ENCODE measurements around the genes OR9I1, LPXN and GLYATL1.

GRCh38 chr11:57314995-57315513 is 9.7 kb downstream of the TNKS1BP1 start:
- PRO-cap: no peak

DNA sequence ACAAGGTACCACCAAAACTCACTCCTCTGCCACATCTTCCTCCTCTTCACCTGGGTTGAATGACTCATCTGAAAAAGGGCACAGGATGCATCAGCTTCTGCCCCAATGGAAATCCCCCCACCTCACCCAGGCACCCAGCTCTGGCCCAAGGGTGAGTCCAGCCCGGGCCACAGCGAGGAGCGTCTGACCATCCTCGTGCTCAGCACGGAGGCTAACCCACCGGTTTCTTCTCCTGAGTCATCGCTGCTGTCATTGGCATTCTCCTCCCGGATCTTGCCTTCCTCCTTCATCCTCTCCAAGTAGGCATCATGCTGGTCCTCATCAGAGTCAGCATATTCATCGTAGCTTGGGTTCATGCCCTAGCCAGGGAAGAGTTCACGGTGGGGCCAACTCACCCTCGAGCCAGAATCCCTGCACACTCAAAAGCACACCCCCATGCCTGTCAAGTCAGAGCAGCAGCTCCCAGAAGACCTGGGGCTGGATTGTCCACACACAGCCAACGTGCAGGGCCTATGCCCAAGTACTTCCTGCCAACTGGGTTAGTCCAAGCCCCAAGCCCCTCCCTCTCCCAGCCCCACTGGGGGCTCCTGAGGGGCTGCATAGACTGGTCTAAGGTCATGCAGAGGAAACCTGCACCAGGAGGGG is 5.4 kb upstream of the TNKS1BP1 start:
- PRO-cap: no peak

DNA sequence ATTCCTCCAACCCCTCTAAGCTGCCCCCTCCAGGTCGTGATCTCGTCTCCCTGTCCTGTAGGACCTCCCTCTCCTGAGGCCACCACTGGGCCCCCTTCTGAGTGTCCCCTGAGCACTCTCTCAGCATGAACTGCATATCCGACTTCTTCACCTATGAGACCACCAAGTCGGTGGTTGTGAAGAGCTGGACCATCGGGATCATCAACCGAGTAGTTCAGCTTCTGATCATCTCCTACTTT is 193 bp downstream of the P2RX3 start:
- PRO-cap: no peak

DNA sequence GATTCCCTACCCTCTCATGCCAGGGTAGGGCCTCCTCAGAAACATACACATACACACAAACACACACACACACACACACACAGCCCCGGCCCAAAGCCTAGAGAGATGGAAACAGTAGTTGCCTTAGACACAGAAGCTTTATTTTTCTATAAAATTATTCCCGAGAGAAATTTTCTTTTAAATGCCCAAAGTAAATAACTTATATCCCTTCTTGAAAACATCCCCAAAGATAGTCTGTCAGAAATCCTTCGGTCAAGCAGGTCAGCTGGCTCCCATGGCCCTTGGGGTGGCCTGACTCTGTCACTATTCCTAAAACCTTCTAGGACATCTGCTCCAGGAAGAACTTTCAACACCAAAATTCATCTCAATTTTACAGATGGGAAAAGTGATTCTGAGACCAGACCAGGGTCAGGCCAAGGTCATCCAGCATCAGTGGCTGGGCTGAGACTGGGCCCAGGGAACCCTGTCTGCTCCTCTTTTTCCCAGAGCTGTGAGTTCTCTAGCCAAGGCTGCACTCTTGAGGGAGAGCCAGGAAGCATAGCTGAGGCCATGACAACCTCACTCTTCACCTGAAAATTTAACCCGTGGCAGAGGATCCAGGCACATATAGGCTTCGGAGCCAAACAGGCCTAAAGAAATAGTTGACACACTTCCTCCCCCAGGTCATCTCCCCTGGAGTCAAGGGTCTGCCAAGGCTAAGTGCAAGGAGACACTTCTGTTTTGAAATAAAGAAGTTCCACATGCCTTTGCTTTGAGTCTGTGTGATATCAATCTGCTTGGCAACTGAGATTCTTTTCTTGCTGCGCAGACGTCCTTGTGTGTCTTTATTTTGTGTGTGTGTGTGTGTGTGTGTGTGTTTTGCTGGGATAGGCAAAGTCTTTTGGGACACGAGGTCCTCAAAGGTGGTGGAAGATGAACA is 16.6 kb upstream of the PRG2 start:
- PRO-cap: no peak

DNA sequence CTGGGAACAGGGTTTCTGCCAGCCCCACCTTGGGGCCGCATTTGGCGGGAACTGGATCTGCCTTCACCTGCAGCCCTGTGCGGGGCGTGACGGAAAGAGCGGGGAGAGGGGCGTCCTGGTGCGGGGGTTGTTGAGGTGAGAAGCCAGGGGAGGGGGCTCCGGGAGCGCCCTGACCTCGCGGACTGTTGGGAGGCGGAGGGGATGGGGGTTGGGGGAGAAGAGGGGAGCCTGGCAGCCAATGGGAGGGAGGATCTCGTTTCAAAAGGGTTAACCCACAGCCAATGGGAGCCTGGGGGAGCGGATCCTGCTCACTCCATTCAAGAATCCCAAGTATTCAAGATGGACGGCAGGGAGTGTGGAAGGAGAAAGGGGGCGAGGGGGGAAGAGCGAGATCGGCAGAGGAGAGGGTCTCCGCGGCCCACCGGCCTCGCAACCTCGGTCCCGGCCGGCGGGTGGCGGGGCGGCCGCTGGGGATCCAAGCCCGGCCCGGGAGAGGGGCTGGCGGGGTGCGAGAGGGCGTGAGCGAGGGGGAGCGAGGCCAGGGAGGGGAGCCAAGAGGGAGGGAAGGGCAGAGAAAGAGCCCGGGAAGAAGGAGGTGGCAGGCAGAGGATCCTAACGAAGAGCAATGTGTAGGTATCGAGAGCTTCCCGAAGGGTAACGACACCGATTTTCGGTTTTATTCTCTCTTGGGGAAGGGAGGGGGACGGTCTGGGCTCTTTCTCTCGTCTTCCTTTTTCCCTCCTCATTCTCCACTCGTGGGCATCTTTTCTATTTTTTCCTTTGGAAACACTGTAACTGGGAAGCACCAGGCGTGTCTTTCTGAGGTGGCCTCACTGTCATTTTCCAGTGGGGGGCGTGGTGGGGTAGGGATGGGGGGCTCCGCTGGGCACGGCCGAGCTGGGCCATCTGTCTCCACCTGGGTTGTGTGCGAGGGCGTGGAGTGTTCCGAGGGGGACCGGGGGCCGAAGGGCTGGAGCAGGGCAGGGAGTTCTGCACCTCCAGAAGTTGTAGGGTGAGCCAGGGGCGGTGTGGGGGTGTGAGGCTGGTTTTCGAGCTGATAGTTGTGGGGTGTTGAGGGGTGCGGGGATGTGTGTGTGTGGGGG is 11.3 kb downstream of the YPEL4 start:
- PRO-cap: no peak

- PRO-cap: no peak
Observed at GRCh38 chr11:57704241-57705349, 7.4 kb downstream of the MED19 start.

- PRO-cap: no peak
Observed at GRCh38 chr11:58125287-58125699, at the start of gene OR9I1. TSS of gene OR9I1 (minus strand) at chr11:58125530.

GRCh38 chr11:58523986-58524871 is 16.3 kb upstream of the OR5B21 start:
- PRO-cap: no peak

DNA sequence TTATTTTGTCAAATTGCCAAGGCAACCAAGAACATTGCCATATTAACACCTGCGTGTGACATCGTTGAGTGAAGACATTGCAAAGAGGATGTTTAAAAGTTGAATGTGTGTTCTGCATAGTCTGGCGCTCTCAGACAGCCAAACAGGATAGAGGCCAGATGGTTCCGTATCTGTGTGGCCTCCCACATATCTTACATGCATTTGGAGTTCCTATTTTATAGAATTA is 17.4 kb upstream of the OR5B21 start:
- PRO-cap: no peak

DNA sequence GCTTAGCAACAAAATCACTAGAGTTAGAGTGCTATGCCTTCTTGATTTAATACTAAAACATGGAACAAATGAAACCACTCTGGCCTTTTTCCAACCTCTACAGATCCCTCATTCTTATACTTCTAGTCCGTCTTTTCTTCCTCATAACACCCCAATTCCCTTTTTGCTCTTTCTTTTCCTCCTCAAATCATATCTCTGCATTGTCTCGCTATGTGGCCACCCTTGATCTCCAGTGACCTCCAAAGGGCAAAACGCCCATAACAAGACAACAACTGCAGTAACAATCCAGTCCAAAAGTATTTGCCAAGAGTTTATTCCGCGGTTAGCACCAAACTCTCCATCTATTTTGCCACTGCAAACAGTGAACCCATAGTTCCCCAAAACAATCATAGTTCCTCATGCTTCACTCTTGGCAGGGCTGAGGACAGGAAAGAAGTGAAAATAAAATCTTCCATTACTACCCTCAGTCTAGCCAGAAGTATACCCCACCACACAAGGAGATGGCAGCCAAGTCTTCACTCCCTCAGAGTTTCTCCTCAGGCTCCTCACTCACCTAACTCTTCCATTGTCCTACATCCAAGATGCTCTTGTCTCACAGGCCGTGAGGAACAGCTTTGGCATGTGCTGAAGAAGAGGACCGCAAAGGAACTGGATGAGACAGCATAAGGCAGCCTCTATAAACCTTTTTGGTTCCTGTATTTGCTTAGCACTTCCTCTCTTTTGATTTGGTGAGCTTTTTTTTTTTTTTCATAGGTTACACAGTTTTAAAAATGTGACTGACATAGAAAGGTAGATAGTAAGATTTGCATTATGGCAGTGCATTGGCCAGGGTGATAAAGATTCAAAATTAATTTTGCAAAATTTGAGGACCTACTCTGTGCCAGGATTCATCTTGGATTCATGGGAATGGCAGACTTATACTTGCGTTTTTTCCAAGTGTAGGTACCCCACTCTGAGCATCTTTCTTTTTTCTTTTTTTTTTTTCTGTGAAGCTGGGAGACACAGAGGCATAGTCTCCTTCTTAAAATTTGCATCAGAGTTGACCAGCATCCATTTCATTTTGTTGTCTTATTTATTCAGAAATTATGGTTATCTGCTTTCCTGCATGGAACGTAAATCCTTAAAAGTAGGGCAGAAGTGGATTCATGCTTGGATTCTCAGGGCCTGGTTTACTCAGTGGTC is at the start of gene LPXN:
Gene LPXN, minus strand, starts transcription at position 650 of the 1,182 bp plus-strand sequence.
- PRO-cap: unidirectional peak, minus-strand start at position 650 of the sequence

DNA sequence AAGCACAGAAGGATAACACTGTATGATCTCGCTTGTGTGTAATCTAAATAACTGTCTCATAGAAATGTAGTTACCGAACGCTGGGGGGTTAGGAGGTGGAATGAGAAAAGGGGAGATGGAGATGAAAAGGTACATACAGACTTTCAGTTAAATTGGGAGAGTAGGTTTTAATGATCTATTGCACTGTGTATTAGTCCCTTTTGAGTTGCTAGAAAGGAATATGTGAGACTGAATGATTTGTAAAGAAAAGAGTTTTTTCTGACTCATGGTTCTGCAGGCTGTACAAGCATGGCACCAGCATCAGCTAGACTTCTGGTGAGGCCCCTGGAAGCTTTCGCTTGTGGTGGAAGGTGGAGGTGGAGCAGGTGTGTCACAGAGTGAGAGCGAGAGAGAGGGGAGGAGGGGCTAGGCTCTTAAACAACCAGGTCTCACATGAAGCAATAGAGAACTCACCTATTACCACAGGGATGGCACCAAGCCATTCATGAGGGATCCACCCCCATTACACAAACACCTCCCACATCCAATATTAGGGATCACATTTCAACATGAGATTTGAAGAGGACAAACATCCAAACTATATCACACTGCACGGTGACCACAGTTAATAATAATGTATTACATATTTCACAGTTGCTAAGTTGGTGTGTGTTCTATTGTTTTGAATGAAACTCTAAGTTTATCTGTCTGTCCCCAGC is 13.9 kb downstream of the ZFP91 start:
- PRO-cap: no peak

DNA sequence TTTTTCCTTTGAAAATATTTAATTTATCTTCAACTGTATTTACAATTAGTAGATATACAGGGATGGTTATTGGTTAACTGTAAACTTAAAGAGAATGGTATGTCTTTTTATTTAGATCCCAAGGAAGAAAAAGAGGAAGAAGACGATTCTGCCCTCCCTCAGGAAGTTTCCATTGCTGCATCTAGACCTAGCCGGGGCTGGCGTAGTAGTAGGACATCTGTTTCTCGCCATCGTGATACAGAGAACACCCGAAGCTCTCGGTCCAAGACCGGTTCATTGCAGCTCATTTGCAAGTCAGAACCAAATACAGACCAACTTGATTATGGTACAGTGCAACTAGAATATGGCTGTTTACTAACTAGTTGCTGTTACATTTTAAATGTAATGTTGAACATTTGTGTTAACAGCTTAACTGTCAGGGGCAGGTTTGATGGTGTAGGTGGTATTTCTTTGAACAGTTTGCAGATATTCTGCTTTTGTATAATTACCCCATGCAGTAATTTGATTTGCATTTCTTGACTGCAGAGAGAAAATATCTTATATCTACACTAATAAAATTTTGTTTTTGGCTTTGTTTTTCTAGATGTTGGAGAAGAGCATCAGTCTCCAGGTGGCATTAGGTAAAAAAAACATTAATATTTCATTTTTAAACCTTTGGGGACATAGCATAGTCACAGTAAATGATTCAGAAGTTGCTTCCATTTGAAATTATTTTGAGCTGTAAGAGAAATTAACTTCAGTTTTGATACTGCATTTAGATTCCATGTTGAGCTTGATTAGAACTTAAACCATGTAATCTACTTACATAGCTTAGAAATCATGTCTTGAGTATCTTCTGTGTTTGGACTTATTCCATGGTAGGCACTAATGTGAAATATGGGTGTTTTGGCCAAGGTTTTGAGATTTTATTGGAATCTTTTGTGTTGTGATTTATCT is 12.5 kb upstream of the CNTF start:
- PRO-cap: no peak

DNA sequence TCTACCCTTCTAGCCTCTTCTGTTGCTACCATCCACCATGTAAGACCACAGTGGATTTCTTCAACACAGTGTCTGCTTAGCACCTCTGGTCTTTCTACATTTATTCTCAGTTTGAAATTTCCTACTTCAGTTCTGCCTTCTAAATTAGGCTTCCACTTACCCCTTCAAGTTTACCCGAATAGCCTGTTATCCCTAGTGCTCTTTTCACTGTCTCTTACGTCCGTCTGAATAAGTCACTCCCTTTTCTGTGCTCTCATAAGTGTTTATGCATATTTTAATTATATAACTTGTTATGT is 2.7 kb downstream of the GLYAT start:
- PRO-cap: no peak

DNA sequence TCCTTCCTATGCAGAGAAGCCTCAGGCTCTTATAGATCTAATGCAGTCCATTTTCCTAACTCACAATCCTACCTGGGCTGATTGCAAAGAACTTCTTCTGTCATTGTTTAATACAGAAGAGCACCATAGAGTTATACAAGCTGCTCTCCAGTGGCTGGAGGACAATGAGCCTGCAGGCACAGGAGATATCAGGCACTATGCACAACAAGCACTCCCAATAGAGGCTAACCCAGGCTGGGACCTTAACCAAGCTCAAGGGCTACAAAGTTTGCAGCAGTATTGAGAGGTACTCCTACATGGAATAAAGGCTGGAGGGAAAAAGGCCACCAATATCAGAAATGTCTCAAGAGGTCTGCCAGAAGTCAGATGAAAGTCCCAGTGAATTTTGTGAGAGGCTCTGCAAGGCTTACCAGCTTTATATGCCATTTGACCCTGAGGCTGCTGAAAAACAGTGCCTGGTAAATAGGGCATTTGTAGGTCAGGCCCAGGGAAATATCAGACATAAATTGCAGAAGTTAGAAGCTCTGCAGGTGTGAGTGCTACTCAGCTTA is 40.2 kb upstream of the GLYAT start:
- PRO-cap: no peak

DNA sequence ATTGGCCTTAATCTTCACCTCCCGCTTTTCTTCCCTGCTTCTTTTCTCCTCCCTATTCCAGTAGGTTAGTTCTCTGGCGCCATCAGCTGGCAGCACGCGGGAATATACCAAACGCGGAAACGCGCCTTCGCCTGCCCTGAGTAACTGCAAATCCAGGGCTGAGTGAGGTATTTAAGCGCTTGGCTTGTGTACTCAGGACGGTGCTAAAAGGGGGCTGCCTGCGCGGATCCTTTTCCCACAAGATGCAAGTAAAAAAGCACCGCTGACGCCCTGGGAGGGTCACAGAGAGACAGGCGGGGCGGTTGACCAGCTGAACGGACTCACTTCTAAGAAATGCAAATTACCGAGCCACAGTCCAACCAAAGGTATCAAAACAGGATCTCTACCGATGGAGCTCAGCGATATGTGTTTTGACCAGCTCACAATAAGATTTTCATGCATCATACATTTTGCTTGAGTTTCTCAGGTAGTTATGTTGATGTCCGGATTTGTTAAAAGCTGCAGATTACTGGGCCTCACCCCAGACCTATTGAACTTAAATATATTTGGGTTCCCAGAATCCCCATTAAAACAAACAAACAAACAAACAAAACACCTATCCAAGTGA is 38.3 kb upstream of the GLYATL1 start:
- PRO-cap: no peak

DNA sequence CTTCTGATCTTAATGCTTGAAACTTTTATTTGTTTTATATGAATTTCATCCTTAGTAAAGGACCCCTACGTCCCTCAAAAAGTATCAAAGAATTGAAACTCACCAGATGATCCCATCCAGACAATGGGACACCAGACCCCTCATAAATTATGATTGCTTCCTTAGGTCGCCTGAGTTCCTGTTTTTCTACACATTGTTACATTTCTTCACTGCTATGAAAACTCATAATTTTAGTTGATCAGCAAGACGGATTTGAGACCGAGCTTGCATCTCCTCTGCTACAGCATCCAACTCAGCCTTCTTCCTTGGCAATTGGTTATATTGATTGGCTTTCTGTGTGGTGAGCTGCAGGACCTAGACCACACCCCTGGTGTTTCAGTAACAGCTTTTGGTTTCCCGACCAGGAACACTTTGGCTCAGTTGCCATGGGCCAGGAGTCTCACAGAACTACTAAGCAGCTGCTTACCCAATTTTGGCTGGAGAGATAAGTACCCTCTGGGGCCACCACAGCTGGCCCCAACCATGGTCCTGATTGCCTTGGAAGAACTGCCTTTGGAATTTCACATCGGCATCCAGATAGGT is at the start of gene GLYATL1:
Gene GLYATL1, plus strand, starts transcription at position 418 of the 582 bp plus-strand sequence.
- PRO-cap: no peak

GRCh38 chr11:58939953-58940530 is 754 bp downstream of the GLYATL1 start:
- PRO-cap: no peak

- PRO-cap: no peak
Observed at GRCh38 chr11:58957812-58958566, 18.7 kb downstream of the GLYATL1 start.

GRCh38 chr11:59062578-59062836 is 23.6 kb upstream of the GLYATL1B start:
- PRO-cap: no peak

DNA sequence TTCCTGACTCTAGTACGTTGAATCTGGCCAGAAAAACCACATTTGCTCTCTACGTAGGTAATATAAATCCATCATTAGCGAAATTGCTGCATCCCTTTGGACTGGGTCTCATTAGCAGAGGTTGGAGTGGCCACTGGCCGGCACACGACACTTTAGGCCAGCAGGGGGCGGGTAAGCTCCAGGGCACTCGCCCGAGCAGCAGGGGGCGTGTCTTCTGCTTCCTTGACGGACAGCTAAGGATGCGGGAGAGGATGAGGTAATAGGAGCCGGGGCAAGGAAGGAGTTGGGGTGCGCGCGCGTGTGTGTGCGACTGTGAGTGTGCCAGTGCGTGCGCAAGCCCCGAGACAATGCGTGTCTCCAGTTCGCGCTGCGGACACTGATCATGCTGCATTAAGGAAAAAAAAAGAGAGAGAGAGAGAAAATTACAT is 482 bp upstream of the DTX4 start:
- PRO-cap: no peak